OVCAR3 (cell line): ENCODE measurements around a stretch of chr12.

DNA sequence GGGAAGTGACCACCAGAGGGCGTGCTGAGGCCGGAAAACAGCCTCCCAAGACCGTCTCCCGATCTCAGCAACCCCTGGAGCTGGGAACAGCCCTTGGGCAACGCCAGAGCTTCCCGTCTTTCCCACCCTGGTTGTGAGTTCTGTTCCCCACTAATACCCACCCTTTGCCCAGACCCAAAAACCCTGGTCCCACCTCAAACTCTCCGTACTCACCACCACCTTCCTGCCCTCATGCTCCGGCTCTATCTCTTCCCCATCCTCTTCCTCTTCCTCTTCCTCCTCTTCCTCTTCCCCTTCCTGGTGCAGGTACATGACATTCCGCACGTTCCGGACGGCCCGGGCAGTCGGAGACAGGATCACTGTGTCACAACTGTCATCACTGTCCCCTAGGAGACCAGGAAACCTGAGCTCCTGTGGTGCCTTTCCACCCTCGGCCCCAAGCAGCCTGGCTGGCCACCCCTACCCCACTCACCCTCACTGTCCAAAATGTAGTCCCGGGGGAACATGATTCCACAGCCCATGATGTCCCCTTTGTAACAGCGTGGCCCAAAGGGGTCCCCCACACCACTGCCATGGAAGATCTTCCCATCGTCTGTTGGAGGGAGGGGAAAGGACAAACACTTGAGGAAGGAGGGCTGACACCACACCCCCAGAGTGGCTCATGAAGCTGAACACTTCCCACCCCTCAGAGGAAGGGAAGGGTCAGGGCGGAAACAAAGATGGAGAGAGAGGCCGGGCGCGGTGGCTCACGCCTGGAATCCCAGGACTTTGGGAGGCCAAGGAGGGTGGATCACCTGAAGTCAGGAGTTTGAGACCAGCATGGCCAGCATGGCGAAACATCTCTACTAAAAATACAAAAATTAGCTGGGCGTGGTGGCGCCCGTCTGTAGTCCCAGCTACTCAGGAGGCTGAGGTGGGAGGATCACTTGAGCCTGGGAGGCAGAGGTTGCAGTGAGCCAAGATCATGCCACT, 12.8 kb downstream of the SPRYD3 start:
- RRBS, result 24% methylated on average over 3 of the region's 27 CpGs

DNA sequence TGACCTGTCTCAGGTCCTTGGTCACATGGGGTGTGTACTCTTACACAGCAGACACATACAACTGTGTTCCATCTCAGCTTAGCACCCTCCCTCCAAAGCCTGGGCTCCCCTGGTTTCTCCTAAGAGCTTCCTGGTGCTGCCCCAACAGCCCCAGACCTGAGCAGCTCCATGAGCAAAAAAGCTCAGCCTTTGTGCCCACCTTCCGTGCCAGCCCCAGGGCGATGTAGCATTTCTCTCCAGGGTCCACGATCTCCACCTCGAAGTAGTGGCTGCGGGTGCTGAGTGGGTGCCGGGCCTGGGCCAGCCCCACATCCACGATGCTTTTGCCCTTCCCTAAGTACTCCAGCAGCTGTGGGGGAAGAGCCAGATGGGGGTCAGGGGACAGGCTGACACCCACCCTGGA, 11.2 kb downstream of the SPRYD3 start:
- RRBS, result no CpG with 5 or more reads among the region's 7 CpGs

GRCh38 chr12:53068644-53069154, 10.5 kb downstream of the SPRYD3 start:
- RRBS, result no CpG with 5 or more reads among the region's 7 CpGs

DNA sequence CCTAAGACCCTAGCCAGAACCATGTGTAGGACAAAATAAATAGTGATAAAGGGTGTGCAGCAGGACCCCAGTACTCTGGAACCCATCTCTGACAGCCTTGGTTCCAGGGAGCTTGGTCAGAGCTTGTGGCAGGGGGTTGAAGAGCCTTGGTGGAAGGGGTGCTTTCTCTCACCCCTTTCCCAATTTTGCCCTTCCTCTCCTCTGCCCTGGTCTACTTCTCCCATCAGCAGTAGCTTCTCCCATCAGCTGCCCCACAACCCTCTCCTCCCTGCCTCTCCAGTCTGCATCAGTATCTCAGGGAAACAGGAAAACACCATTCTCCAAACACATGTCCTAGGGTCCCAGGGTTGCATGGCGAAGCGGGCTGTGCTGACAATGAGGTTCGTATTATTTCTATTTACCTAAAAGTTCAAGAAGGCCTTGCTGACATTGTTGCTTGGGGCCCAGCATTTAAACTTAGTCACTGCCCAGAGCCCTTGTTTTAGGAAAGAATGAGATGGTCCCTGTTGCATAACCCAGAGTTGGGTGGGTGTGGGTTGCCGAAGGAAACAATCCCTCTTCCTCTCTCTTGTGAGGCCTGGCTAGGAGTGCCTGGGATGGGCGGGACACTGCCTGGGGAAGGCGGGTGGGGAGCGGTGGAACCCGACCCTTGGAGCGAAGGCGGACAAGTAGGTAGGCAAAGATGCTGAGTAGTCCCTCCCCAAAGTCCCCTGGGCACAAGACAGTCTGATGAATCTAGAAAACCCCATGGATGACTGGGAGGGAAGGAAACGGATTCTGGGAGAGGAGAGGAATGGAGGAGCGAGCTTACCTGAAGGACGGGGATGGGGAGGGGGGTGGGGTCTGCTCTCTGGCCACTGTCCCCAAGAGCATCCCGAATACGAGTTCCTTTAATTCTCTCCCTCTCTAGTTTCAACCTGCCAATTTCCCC, 1.2 kb upstream of the IGFBP6 start:
- RRBS, result no CpG with 5 or more reads among the region's 15 CpGs

DNA sequence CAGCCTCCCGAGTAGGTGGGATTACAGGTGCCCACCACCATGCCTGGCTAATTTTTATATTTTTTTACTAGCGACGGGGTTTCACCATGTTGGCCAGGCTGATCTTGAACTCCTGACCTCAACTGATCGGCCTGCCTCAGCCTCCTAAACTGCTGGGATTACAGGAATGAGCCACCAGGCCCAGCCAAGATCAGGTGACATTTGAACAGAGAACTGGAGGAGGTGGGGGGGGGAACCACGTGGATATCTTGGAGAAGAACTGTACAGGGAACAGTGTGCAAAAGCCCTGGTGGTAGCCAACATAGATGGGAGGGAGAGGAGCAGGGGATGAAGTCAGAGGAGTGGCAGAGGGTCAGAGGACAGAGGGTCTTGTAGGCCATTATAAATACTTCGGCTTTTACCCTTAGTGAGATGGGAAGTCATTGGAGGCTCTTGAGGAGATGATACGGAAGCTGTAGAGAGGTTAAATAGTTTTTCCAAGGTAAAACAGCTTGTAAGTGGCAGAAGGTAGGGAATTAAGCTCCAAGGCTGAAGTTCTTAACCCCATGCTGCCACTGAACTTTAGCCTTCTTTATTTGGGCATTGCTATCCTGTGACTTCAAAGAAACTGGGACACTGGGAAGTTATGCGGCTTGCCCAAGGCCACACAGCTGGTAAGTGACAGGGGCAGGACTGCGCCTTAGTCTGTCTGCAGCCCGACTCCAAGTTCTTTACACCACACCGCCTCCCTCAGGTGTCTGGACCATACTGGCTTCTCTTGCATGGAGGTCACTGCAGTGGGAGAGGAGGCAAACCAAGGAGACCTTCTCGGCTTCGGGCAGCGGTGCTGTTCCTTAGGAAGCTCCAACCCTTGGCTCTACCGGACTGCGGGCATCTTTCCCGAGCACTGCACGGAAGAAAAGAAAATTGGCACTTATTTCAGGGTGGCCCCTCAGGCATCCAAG, 651 bp upstream of the MFSD5 start:
- RRBS, result no CpG with 5 or more reads among the region's 18 CpGs

DNA sequence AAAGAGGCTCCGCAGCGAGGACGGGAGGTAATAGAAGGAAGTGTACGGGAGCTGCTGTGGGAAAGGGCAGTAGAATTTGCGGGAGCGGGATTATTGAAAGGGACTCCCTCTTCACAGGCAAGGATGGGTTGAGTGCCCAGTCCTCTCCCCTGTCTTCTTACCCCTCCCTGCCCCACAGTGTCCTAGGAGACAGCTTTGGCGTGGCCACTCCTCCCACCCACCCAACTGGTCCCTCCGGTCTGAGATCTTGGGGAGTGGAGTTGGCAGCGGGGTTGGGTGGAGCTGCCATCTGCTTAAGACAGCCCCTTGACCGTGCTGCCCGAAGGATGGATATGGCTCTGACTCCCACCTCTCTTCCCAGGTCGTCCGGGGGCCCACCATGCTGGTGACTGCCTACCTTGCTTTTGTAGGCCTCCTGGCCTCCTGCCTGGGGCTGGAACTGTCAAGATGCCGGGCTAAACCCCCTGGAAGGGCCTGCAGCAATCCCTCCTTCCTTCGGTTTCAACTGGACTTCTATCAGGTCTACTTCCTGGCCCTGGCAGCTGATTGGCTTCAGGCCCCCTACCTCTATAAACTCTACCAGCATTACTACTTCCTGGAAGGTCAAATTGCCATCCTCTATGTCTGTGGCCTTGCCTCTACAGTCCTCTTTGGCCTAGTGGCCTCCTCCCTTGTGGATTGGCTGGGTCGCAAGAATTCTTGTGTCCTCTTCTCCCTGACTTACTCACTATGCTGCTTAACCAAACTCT, 736 bp downstream of the MFSD5 start:
- RRBS, result 33% methylated on average over 5 of the region's 16 CpGs

DNA sequence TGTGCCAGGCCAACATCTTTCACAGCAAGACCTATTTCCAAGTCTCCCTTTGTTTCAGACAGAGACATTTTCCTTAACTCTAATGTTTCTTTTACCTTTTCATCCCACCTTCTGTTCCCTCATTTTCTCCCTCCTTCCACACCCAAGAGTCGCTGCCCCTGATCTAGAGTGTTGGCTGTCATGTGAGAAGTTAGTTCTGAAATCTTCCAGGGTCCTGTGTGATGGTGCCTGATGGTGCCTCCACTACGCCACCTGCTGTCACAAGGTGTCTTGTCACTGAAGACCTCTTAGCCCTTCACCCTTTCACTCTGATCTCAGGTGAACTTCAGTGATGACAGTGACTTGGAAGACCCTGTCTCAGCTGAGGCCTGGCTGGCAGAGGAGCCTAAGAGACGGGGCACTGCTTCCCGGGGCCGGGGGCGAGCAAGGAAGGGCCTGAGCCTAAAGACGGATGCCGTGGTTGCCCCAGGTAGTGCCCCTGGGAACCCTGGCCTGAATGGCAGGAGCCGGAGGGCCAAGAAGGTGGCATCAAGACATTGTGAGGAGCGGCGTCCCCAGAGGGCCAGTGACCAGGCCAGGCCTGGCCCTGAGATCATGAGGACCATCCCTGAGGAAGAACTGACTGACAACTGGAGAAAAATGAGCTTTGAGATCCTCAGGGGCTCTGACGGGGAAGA, 7.5 kb upstream of the PFDN5 start:
- RRBS, result 100% methylated on average over 1 of the region's 12 CpGs

- RRBS, result 12% methylated on average over 24 of the region's 75 CpGs
Observed at GRCh38 chr12:53324662-53325536, 3.5 kb upstream of the AAAS start.

- RRBS, result 4% methylated on average over 34 of the region's 80 CpGs
Observed at GRCh38 chr12:53452171-53453097, 532 bp downstream of the PCBP2 start.

DNA sequence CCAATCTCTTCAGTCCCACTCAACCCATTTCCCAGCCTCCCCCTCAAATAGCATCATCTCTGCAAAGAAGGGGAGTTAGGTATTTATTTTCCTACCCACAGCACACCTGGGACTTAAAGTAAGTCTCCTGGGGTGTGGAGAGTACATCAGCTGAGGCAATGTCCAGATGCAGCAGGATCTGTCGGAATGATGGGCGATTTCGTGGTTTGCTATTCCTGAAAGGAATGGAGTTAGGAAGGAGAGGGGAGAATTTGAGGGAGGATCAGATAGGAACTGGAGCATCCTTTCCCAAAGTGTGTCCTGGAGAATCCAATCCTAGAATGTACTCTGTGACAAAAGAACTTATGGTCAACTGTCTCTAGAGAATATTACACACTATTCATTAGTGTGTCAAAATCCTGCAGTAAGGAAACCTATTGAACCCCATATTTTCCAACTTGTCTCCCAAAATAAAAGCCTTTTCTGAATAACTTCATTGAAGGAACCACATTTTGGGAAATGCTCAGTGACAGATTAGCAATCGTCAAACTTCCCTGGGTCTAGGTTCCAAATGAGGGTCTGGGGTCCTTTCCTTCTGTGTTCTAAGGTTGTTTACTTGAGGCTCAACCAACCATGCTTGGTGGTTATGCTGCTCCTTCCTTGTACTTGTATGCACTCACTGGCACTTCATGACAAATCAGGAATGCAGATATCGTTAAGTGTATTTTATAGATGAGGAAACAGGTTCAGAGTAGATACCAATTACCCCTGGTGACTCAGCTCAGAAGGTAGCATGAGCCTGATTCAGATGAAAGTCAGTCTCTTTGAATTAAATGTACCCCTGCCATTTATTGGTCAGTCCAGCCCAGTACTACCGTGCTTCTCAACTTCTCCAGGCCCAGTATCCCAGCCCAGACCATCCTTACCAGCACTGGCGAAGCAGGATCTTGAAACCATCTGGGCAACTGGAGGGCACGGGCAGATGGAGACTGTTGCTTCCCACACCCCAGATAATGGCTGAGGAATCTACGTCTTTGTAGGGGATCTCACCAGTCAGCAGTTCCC, 14.8 kb downstream of the MAP3K12 start:
- RRBS, result no CpG with 5 or more reads among the region's 9 CpGs

GRCh38 chr12:53486396-53487598, 12.5 kb downstream of the MAP3K12 start:
- RRBS, result no CpG with 5 or more reads among the region's 24 CpGs

DNA sequence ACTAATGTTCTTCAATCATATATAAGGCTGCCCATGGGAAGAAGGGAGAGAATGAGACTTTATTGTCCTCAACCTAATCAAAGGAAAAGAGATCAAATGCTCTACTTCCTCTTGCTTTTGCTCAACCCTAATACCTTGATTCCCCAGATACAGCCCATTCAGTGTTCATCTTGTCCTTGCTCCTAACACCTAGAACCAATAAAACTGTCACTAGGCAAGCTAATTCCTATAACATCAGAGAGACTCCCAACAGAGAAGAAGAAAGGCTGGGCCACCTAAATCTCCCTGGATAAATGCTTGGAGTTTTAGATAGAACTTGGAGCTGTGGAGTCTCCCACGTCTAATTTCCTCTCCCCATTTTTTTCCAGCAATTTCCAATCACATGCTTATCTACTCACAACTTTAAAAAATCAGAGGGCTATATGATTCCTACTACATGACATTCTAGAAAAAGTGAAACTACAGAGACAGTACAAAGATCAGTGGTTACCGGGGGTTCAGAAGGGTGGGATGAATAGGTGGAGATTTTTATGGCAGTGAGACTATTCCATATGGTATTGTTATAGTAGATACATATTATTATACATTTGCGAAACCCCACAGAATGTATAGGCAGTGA, 35.7 kb downstream of the ATF7 start:
- RRBS, result no CpG with 5 or more reads among the region's 3 CpGs

- RRBS, result no CpG with 5 or more reads among the region's 4 CpGs
Observed at GRCh38 chr12:53591480-53591948, 34.7 kb downstream of the ATF7 start.

- RRBS, result no CpG with 5 or more reads among the region's 14 CpGs
Observed at GRCh38 chr12:53696822-53697187, 20.9 kb upstream of the ATP5MC2 start.

DNA sequence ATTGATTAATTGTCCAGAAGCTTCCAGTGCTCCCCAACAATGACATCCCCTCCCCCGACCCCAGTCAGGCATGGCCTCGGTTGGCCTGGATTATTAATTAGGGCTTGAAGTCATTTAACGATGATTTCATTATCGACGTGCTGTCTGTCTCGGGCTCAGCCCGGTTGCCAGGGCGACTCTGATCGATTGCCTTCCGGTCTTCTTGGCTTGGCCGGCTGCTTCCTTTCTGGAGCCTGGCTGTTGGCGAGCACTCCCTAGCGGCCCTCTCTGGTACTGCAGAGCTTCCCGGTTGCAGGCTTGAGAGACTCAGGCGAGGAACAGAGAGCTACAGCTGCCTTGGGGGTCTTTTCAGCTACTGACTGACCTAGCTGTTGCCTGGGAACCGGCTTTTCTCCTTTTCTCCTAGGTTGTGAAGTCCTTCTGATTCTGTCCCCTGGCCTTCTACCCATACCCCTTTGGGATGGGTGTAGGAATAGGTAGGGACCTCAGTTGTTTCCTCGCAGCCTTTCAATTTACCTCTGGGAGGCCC, 29.9 kb upstream of the CALCOCO1 start:
- RRBS, result 7% methylated on average over 6 of the region's 17 CpGs

DNA sequence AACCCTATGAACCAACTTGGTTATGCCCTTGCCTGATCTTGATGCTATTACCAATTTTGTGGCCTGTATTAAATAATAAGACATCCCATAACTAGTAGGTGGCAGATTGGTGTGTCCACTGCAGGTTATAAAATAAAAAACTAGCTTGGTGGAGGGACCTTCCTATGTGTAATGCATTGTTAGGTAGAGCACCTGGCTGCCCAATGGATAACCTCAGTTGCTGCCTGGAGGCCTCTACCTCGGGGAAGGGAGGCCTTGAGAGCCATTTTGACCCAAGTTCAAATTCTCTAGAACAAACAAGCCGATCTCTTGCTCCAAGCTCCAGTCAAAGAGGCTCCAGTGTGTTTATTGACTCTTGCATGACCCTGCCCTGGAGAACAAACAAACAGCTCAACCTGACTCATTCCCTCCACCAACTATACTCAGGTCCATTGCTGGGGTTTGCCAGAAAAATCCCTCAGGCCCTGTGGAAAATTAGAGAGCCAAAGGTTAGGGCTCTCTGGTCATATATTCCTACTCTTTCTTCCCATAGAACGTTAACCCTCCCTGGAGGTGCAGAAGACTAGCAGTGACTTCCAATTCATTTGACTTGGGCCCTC, 98.0 kb upstream of the CALCOCO1 start:
- RRBS, result no CpG with 5 or more reads among the region's 3 CpGs

DNA sequence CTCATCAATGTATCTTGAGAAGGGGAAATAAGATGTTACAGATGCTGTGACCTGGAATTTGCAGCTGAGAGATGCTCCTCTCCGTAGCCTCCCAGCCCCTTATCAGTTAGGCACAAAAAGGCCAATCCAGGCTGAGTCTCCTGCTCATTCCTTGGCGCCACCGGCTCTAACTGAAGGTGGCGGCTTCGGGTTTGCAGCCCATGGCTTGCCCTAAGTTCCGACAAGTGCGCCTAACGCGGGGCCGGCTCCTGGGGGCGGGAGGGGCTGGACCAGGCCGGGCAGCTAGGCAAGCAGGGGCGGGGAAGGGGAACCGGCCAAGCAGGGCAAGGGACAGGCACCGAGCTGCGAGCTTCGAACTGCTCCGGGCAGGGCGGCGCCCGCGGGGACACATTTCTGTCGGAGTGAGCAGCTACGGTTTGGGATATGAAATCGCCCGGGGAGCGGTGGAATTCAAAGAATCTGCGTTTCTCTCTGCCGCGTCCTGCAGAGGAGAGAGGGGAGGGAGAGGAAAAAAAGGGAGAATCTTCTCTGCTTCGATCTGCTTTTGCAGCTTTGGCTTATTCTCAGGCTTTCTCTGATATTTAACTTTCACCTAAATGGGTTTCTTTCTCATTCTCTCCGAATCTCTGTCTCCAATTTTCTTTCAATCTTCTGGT, 1.7 kb upstream of the HOXC12 start:
- RRBS, result 10% methylated on average over 22 of the region's 32 CpGs

DNA sequence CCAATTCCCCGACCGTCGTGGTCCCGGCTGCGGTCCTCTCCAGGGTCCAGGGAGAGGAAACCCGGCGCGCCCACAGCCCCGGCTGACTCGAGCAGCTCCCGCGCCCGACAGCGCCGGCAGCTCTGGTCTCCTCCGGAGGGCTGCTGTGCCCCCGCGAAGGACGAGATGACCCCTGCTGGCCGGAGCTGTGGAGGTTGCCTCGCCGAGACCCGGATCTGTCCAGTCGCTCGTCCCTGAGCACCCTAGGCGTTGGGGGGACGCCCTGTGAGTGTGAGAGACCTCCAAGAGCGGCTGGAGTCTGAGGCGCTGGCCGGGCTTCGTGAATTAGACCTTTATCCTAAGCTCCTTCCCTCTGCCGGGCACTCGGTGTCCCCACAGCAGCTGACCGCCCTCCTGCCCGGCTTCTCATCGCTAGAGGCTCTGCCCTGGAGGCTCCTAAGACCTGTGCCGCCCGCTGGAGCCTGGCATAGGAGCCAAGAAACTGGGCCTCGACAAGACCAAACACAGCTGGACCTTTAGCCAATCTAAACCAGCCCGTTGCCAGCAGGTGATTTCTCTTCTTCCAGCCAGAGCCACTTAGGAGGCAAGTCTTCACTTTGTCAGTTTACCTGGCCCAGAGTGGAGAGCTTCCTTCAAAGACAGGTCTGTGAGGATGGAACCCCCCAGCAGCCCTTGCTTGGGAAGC, 6.8 kb downstream of the HOXC12 start:
- RRBS, result 51% methylated on average over 23 of the region's 40 CpGs

GRCh38 chr12:53987046-53987565, 2.2 kb downstream of the HOXC10 start:
- RRBS, result no CpG with 5 or more reads among the region's 17 CpGs

GRCh38 chr12:53989778-53990189, 4.8 kb downstream of the HOXC10 start:
- RRBS, result no CpG with 5 or more reads among the region's 9 CpGs